Bronchus fibroblast of lung (primary cell): ENCODE measurements around a stretch of chr6.

DNA sequence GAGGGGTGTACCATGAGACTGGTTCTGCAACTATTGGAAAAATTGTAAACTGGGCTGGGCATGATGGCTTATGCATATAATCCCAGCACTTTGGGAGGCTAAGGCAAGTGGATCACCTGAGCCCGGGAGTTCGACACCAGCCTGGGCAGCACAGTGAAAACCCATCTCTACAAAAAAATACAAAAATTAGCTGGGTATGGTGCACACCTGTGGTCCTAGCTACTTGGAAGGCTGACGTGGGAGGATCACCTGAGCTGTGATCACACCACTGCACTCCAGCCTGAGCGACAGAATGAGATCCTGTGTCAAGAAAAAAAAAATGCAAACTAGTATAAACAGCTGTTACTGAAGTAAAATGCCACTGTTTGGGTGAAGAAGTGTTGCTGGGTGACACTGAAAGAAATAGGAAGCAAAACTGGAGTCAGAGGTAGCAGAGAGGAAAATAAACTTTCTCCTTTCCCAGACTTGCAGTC, 241.1 kb upstream of the PREP start:
- RAMPAGE, long total RNA: no peak

GRCh38 chr6:105793008-105793537, 293.1 kb upstream of the PRDM1 start:
- RAMPAGE, long total RNA: no peak

DNA sequence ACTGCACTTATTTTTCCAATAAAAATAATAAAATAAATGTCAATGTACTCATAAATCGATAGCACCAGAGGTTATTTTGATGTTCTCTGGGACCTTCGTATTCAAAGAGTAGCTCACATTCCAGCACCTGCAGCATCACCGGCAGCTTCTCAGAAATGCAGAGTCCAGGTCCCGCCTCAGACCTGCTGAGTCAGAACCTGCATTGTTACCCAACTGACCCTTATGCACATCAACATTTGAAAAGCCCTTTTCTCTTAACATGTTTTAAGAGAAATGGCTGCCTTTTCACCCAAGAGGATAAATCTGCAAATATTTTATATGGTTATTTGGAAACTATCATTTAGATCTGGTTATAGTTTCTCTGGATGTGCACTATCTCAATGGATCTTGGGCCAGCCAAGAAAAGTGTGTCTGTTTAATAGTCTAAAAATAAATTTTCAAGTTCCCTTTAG, 216.2 kb upstream of the PRDM1 start:
- RAMPAGE, long total RNA: no peak

- RAMPAGE, long total RNA: no peak
Observed at GRCh38 chr6:105875989-105876883, 209.9 kb upstream of the PRDM1 start.

GRCh38 chr6:105899973-105900565, 186.1 kb upstream of the PRDM1 start:
- RAMPAGE, long total RNA: no peak

GRCh38 chr6:105981018-105981819, 104.9 kb upstream of the PRDM1 start:
- RAMPAGE, long total RNA: no peak

DNA sequence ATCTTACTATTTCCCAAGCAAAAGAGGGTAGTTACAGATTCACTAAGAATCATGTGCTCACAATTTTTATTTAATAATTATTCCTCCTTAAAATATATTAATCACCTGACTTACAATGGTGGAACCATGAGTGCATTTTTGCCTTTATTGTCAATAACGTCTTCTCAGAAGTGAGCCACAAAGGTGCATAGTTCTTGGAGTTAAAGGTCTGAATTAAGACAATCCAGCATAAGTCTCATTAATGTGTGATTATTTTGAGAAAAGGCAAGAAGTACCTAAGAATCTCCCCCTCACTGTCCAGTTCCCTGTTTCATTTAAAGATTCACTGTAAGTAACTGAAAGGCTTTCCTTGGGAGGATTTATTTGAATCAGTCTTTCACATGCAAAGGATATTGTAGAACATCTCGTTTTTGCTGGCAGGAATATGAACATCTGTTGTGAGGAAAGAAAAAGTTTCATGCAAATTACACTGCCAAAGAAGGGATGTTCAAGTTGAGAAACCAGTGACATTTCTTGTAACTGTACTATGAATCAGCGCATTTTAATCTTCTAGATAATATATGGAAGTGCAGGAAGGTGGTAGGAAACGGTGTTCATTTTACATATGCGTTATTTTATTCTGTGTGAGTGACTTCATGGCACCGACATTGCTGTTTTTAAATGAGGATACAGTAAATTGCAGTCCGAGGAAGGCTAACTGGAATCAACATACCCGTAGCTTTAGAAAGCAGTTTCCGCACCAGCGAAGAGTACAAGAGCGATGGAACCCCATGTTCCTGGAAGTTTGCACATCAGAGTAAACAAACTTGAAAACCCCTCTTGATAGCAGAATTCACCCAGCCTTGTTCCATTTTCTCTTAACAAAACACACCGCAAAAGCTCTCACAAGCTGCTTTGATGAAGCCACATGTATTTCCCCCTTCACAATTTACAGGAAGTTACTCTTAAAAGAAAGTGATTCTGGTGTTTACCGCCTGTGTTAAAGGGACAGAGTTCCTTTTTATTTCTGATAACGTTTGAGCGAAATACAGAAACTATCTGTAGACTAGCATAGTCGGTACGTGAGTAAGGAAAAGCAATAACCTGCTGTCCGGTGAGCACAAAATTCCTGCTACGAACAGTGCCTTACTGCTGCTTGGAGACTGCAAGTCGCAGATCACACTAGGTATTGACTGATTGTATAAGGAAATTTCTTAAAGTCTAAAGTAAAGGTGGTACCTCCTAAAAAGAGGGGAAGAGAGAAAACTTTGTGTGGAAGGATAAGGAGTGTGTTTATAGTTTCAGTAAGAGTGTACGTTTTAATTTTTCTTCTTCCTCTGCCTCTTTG, 11.4 kb downstream of the PRDM1 start:
- RAMPAGE, long total RNA: no peak

- RAMPAGE, long total RNA: no peak
Observed at GRCh38 chr6:106163778-106164989, 78.0 kb downstream of the PRDM1 start.

DNA sequence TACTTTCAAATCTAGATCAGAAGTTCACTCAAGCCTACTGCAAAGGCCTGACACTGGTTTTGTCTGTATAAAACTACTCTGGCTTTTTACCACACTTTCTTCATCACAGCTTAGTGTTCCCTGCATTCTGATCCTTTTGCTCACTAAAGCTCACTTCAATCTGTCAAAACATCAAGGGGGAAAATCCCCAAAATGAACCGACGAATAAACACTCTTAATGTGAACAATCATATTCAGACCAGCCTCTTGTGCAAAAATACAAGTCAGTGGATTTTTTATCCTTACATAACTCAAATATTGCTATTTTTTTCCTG, 98.5 kb downstream of the PRDM1 start:
- RAMPAGE, long total RNA: no peak

DNA sequence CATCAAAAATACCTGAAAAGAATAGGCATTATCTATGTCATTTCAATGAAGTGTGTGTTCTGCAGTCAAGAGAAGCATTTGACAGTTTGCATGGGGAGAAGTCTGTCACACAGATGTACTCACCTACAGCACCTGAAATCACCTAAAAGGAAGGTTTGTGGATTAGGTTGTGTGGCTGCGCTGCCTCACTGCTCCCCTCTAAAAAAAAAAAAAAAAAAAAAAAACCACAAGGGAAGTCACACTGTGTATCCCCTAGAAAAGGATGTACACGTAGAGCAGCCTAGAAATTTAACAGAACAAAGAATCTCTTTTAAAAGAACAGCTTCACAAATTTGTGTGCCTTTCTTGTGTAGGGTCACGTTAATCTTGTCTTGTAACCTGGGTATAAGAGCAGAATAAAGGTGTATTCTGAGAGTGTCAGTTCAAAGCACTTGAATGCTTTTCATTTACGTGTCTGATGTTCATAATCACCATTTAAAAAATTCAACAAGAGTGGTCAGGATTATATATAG, 109.5 kb downstream of the PRDM1 start:
- RAMPAGE, long total RNA: no peak

- RAMPAGE, long total RNA: no peak
Observed at GRCh38 chr6:106324732-106325169, 809 bp downstream of the ATG5 start.

DNA sequence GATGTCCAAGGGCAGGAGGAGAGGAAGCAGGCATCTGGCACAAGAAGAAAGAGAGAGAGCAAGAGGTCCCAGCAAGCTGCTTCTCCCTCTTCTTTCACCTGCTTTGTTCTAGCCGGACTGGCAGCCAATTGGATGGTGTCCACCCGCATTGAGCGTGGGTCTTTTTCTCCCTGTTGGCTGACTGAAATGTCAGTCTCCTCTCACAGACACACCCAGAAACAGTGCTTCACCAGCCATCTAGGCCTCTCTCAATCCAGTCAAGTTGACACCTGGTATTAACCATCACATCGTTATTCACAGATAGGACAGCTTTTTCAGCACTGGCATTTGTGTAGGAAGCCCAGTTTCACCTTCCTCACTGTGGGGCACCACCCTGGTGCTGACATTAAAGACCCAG, 51.3 kb downstream of the CRYBG1 start:
- RAMPAGE, long total RNA: no peak

- RAMPAGE, long total RNA: no peak
Observed at GRCh38 chr6:106529945-106530590, 99.2 kb downstream of the RTN4IP1 start.

DNA sequence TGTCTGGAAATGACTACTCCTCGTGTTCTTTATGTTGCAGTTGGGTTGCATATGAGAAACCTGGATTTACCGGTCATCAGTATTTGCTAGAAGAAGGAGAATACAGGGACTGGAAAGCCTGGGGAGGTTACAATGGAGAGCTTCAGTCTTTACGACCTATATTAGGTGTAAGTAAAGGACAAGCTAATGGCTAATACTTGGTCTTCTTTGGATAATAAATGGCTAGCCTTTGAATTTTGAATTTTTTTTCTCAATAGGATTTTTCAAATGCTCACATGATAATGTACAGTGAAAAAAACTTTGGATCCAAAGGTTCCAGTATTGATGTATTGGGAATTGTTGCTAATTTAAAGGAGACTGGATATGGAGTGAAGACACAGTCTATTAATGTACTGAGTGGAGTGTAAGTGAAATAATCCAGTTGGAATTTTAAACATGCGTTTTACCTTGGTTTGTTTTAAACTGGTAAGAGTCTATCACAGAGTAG, 84.7 kb downstream of the RTN4IP1 start:
- RAMPAGE, long total RNA: no peak

DNA sequence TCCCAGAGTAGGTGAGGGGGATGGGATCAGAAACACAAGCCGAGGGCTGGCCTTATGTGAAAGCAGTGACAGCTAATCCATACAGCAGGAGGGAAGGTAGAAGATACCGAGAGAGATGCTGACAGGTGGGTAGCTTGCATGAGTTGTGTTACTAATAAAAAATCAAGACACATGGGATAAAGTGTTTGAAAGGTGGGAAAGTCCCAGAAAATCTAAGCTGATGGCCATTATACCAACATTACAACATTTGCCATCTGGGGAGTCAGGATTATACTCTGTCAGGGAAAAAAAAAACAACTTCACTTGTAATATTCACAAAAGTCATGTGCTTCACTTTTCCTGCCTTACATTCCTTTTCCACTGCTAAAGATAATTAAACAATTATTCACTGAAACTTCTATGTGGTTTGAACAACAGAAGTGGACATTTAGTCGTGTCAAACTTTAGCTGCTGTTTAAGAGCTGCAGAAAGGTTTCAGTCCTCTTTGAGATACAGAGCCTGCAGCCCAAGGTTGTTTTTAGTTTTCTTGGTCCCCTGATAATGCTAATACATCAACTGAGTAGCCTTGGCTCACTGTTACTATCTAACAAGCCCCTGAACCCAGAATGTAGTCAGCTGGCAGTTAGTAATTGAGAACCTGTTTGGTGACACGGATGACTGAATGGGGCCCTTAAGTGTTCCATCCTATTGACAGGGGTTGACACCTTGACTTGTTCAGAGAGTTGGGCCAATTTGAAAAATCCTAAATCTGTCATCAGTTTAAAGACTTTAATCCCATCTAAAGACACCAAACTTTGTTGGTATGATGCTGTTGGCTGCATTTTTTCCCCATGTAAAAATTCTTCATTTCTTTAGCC, 3.0 kb downstream of the RTN4IP1 start:
- RAMPAGE, long total RNA: no peak

DNA sequence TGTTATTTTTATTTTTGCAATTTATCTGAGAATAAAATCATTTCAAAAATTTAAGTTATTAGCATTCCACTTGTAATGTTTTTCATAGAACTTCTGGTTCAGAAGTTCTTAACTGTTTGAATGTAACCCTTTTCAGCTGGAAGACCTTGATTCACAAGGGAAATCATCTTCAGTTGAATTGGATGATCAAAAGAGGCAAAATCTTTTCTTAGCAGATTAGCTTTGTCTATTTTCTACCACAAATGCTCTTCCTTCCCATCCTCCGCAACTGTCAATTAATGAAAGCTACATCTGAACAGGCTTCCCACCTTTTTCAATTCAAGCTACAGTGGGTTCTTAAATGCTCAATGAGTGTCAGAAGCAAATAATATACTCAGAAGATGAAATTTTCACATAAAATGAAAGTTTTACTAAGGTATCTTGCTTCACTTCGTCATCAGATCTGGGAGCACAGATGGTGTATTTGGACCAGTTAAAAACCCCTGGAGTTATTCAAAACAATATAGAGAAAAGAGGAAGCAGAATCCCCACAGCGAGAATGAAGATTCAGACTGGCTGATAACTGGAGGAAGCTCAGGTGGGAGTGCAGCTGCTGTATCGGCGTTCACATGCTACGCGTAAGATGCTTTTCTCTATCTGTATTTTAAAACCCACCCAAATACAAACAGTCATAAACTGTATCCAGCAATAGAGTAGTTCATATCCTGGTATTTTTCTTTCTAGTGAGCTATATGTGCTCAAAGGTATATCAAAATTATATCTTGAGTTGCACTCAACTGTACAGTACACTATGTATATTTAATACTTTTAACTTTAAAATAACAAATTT, 19.4 kb downstream of the QRSL1 start:
- RAMPAGE, long total RNA: no peak

DNA sequence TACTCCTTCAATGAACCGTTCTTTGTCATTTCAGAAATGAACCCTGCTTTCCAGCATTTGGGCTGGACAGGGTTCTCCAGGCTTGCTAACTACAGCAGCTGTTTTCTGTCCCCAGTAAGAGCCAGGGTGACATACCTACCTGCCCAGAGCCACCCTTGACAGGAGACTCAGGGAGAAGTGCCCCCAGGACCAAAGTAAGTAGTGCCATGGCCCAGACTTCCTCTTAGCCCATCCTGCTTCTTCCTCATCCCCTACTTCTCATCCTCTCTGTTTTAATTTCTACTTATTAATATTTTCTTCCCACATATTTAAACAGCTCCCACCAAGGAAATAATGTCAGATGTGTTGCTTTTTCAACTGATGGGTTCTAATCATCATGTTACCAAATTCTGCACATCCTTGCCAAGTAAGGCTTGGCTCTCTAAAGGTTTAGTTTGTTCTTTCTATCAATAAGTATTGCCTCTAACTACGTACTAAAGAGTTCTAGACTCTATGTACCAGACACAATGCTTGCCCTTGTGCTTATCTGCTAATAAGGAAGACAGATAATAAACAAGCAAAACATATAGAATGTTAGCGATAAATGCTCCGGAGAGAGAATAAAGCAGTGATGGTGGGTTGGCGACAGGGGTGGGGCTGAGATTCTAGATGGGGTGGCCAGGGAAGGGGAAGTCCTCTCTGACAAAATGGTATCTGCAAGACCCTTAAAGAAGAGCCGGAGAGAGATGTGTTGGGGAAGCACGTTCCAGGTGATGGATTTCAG, 73.9 kb downstream of the QRSL1 start:
- RAMPAGE, long total RNA: no peak

- RAMPAGE, long total RNA: no peak
Observed at GRCh38 chr6:106786851-106787607, 157.7 kb downstream of the QRSL1 start.

GRCh38 chr6:107118879-107119434, 3.6 kb upstream of the BEND3 start:
- RAMPAGE, long total RNA: no peak

- RAMPAGE, long total RNA: no peak
Observed at GRCh38 chr6:107492446-107492792, 2.5 kb downstream of the SOBP start.